Vein endothelial cell (primary cell): ENCODE measurements around a stretch of chr16.

GRCh38 chr16:87846909-87847325 is 22.4 kb downstream of the SLC7A5 start:
- CAGE, long polyA plus RNA = no peak

GRCh38 chr16:87847326-87848024 is 21.8 kb downstream of the SLC7A5 start:
- CAGE, long polyA plus RNA = no peak

DNA sequence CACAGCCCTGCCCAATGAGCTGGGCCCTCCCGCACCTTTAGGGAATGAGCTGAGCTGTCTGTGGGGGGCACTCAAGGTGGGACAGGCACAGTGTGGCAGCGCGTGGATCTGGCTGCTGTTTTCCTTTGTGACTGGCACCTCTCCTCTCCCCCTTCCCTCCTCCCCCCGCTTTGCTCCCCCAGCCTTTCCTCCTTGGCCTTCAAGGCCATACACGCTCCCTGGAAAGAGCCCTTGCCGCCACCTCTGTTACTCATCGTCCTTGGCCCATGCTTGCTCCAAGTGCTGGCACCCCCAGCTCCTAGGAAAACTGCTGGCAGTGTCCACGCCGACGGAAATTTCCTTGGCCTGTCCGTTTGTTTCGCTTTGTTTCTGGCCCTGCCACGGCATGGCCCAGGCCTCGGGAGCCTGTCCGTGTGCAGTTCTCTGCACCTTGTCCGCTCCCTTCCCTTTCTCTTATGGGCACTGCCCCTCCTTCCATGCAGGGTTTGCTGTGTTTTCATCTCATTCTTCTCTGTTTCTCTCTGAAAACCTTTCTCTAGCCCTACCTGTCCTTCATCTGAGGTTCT is 18.0 kb downstream of the CA5A start:
- CAGE, long polyA plus RNA = no peak

GRCh38 chr16:87956147-87956779 is 5.0 kb downstream of the BANP start:
- CAGE, long polyA plus RNA = no peak

- CAGE, long polyA plus RNA = no peak
Observed at GRCh38 chr16:87982783-87983266, 31.6 kb downstream of the BANP start.

GRCh38 chr16:88238514-88239225 is 144.1 kb upstream of the ZNF469 start:
- CAGE, long polyA plus RNA = no peak

GRCh38 chr16:88268054-88268479 is 114.7 kb upstream of the ZNF469 start:
- CAGE, long polyA plus RNA = no peak

DNA sequence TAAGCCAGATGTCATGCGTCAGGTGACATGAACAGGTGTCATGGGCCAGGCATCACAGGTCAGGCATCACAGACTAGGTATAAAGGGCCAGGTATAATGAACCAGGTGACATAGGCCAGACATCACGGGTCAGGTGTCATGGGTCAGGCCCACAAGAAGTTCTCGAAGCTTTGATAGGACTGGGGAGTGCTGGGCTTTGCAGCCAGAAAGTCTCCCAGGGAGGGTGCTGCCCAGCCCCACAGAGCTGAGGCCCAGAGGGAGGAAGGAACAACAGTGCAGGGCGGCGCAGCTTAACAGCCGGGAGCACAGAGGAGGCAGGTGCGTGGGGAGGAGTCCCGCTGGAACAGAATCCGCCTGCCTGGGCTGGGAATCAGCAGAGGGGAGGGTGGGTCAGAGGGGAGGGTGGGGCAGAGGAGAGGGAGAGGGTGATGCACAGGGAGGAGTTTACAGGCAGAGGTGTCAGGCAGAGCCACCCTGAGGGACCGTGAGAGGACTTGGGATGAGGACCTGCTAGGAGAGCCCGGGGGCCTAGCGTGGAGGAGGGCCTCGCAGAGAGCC is 42.3 kb upstream of the ZNF469 start:
- CAGE, long polyA plus RNA = no peak

GRCh38 chr16:88405553-88406174 is 22.9 kb downstream of the ZNF469 start:
- CAGE, long polyA plus RNA = no peak

GRCh38 chr16:88454102-88454913 is 1.2 kb downstream of the ZFPM1 start:
- CAGE, long polyA plus RNA = no peak

GRCh38 chr16:88461252-88461959 is 8.3 kb downstream of the ZFPM1 start:
- CAGE, long polyA plus RNA = no peak

DNA sequence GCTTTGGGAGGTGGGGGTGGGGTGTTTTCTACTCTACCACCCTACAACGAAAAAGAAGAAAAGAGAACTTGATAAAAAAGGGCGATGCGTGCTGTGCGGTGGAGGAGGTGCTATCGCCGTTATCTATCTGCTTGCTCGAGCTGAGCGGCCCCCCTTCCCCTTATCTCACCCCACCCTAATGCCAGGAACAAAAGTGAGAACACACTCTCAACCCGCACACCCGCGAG is 14.6 kb downstream of the ZFPM1 start:
- CAGE, long polyA plus RNA = no peak

DNA sequence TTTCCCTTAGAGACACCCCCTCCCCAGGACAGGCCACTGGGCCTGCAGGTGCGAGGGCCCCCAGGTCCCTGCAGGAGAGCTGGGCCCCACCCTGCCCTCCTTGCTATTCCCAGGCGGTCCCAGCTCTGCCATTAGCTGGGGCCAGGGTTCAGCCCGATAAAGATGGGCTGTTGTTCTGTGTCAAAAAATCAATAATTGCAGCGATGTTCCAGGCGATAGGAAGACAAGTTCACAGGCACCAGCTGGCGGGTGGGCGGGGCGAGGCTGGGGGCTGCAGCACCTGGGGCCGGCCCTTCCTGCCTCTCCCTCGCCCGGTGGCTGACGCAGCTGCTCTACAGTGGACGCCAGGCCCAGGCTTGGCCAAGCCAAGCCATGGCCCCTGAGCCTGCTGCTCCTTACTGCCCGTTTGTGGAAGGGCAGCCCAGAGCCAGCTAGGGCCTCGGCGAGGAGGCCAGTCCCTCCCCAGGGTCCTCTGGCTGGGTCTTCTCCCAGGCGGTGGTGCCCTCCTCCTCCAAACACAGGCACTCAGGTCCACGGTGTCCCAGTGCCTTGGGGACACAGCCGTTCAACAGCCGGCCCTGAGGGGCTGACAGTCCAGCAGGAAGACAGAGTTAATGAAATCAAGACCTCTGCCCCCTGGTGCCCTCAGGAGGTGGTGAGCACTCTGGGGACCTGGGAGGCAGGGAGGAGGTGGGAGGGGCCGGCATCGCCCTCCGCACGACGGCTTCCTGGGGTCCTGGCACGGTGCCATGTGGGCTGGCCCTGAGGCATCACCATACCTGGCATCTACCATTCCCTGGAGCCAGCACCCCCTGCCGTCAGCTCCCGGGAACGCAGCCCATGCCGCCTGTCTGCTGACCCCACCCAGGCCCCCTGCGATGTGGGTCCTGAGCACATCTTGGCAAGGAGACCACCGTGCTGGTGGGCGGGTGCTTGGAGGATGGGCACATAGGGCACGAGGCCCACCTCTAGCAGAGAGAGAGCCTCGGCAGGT is 52.1 kb downstream of the ZFPM1 start:
- CAGE, long polyA plus RNA = no peak

DNA sequence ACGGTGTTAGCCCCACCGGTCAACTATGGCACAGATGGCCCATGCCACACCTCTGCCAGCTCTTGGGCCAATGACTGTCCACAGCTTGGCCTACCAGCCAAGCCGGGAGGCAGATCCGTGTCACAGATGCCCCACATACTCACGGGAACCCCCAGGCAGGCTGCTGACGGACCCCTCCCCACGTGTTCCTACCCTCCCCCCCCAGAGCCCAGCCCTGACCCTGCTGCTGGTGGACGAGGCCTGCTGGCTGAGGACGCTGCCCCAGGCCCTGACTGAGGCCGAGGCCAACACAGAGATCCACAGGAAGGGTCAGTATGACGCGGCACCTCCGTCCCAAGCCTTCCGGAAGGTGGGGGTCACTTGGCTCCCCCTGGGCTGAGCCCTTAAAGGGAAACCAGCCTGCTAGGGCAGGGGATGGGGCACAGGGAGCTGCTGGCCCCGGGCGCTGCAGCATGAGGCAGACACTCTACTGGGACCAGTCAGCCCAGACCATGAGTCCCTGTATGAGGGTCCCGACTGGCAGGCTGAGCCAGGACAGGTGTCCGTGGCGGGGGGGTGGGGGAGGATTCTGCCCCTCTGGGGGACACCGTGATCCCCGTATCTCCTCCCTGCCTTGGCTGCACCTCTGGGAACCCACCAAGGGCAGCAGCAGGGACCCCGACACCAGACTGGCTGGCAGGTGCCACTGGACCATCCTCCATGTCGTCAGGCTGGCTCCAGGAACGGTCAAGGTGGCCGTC is 43.4 kb upstream of the ZC3H18 start:
- CAGE, long polyA plus RNA = no peak

GRCh38 chr16:88588608-88589229 is 18.5 kb downstream of the ZC3H18 start:
- CAGE, long polyA plus RNA = no peak

DNA sequence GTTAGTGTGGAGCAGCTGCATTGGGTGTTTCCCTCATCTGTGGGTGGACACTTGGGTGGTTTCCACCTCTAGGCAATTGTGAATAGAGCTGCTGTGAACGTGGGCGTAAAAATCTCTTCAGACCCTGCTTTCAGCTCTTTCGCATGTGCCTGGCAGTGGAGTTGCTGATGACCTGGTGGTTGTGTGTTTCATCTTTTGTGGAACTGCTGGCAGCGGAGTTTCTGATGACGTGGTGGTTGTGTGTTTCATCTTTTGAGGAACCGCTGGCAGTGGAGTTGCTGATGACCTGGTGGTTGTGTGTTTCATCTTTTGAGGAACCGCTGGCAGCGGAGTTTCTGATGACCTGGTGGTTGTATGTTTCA is 21.4 kb downstream of the ZC3H18 start:
- CAGE, long polyA plus RNA = no peak

GRCh38 chr16:88616053-88616961 is 22.1 kb upstream of the IL17C start:
- CAGE, long polyA plus RNA = no peak

GRCh38 chr16:88650140-88650556 is 705 bp downstream of the CYBA start:
- CAGE, long polyA plus RNA = no peak

DNA sequence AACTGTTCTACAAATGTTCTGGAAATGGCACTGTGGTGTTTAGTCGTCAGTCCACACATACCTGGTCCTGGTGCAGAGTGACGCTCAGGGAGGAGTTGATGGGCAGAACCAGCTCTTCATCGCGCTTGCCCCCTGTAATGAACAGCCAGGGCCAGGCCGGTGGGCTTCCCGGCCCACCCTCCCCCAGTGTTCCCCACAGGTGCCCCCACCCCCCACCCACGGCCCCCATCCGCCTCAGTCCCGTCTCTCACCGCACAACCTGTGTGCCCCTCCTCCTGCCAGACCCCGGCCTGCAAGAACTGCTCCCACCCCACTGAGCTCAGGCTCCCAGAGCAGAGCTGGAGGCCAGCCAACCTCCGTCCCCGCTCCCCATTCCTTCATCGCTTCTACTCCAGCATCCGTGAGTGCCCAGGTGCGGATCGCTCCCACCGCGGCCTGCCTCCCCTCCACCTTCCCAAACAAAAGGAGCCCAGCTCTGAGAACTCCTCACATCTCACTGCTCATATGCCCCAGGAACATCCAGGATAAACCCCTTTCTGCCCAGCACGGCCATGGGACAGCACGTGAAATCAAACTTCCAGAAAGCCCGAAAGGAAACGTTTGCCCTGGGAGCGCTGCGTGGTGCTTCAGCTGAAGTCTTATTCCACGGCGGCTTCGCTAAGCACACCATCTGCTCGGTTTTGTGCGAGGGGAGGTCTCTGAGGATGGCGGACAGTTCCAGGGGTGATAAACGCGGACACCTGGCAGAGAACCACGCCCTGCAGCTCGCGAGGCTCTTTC is 4.1 kb downstream of the MVD start:
- CAGE, long polyA plus RNA = no peak

DNA sequence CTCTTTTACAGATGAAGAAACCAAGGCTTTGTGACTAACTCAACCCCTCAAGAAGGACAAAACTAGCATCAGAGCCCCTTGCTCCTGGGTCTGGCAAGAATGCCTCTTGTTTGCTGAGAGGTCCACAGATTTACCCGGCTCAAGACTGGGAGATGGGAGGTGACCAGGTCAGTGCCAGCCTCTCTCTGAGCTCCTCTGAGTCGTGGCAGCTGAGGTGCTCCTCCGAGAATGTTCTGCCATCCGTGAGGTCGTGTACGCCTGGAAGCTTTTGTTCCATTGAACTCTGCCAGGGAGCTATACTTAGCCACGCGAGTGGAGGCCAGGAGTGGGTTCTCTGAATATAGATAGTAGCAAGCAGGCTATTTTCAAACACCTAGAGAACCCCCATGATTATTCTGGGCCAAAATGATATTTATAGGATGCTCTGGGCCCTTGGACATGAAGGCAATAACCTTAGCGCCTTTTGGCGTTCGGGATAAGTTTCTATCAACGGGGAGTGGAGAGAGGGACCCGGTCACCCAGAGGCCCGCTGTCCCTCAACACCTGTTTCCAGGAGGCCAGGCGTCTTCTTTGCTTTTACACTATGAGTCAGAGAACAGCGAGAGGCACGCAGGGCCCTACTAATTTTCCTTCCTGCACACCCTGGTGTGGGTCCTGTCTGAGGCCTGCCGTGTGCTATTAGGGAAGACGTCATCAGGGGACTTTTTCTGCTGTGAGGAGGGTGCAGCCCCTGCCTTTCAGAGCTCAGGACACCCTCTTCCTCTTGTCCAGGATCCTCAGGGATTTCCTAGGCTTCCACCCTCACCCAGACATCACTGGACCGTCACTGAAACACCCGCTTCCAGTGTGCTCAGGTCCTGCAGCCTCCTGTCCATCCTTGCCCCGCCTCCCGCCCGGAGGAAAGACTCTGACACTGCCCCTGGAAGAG is 11.0 kb upstream of the MVD start:
- CAGE, long polyA plus RNA = no peak